Measurements from ENCODE around the gene GDF5.

DNA sequence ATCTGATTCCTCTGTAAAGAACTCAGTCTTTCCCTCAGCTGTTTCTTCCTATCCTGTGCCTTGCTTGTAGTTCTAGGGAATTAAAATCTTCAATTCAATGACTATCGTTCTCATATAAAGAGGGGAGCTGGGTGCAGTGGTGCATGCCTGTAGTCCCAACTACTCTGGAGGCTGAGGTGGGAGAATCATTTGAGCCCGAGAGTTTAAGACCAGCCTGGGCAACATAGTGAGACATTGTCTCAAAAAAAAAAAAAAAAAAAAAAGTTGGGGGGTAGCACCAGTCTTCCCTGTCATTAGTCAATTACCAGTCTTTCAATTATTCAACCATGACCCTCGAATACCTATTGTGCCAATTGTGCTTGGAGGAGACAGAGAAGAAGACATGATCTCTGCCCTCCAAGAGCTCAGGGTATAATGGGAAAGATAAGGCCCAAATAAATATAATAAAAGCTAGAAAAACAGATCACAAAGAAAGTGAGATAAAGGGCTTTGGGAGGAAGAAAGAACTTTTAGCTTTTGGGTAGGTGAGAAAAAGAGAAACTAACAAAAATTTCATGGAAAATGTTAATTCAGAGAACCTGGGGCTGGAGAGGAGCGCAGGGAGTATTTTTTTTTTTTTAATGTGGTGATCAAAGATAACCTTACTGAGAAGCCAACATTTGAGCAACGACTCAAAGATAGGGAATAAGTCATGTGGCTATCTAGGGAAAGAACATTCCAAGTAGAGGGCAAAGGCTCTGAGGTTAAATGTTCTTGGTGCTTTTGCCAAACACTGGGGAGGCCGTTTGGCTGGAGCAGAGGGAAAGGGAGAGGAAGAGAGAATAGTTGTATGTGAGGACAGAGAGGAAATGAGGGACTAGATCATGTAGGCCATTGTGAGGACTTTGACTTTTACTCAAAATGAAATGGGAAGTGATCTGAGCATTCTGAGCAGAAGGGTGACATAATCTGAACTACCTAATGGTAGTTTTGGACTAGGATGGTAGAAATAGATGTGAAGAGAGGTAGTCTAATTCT lies 27.5 kb downstream of the ACSS2 start:
- PRO-cap = no peak

GRCh38 chr20:34954836-34955234 lies 771 bp downstream of the GSS start:
- PRO-cap = bidirectional peak, plus-strand start at chr20:34955127, minus-strand start at chr20:34955019

- PRO-cap = no peak
Observed at GRCh38 chr20:34980650-34981477, 25.2 kb downstream of the MYH7B start.

DNA sequence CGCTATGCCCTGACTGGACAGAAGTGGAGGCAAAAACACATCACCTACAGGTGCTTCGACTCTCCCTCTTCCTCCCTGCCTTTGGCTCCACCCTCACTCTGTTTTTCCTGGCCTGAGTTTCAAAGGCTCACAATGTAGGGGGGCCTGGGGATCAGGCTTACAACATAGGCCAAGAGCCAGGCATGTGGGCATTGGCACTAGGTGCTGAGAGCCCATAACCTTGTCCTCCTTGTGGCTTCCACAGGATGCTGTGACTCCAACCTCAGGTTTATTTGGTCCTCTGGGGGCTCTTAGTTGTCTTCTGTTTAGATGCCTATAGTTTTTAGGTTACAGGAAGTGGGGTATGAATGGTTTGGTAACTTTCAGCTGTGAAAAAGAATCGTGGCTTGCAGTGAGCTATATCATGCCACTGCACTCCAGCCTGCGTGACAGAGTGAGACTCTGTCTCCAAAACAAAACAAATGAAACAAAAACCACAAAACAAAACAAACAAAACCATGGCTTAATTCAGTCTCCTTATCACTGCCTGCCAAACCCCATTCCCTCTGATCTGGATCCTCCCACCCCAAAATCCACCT lies 25.6 kb downstream of the MMP24 start:
- PRO-cap = no peak

DNA sequence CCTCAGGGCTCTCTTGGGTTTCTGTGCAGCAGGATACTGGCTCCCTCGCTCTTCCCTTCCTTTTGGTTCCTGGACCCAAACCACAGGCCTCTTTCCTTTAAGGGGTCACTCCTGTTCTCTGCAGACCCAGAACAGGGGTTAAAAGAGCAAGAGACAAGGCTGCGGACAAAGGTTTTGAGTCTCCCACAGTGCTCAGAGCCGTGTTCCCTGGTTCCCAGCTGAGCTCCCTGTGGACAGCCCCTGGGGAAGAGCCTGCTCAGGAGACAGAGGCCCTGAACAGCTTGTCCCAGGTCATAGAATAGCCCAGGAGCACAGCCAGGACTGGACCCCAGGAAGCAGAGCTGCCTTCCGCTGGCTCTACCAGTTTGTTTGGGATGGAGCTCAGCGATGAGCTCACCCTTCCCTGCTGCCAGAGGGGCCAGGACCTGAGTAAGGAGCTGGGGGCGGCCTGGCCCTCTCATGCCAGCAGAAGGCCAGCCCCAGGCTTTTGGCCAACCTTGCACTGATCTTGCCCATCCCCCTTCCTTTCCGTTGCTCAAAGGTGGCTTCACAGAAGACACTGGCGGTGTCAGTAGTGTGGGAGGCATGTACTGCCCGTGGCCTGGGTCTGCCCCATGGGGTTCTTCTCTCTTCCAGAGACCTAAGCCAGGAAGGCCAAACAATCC lies 17.6 kb downstream of the MMP24OS start:
- PRO-cap = no peak

DNA sequence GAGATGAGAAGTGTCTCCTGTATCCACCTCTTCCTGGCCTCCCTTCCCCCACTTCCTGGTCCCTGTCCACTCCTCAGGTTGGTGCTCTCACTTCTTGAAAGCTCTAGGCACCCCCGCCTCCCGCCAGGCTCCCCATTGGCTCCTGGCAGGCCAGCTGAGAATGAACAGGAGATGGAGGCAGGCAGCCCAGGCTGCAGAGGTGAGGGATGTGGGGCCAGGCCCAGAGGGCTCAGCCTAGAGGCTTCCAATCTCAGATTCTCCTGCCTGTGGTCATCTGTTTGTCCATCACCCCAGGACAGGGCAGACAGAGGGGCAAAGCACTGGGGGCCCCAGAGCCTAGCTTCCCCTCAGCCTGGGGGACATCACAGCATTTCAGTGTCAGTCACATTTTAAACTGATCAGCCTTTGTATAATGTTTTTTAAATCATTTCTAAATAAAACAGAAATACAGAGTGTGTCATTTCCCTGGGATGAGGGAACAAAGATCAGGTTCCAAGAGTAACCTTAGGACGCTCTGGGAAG lies 1.3 kb downstream of the MMP24OS start:
- PRO-cap = no peak

GRCh38 chr20:35326950-35327675 lies 34.9 kb upstream of the FAM83C start:
- PRO-cap = no peak

DNA sequence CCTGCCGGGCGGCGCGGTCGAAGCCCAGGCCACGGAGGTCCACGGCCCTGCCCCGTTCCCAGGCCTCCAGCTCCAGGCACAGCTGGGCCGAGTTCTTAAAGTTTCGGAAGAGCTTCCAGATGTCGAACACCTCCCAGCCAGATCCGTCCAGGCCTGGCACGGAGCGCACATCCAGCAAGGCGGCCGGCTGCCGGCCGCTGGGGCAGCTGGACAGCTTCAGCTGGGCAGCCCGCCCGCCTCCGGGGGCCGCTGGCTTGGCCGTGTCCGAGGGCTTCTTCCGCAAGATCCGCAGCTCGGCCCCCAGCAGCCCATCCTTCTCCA lies 3.7 kb downstream of the GDF5 start:
- PRO-cap = bidirectional peak, plus-strand start outside the sequence, minus-strand start at position 172 of the sequence

GRCh38 chr20:35437983-35438417 lies at the start of gene GDF5:
GDF5 (minus strand) TSS chr20:35438228.
- PRO-cap = unidirectional peak, minus-strand start at chr20:35438228

GRCh38 chr20:35497688-35498413 lies 31.6 kb downstream of the C20orf173 start:
- PRO-cap = no peak

GRCh38 chr20:35502919-35503536 lies 26.4 kb downstream of the C20orf173 start:
- PRO-cap = no peak

DNA sequence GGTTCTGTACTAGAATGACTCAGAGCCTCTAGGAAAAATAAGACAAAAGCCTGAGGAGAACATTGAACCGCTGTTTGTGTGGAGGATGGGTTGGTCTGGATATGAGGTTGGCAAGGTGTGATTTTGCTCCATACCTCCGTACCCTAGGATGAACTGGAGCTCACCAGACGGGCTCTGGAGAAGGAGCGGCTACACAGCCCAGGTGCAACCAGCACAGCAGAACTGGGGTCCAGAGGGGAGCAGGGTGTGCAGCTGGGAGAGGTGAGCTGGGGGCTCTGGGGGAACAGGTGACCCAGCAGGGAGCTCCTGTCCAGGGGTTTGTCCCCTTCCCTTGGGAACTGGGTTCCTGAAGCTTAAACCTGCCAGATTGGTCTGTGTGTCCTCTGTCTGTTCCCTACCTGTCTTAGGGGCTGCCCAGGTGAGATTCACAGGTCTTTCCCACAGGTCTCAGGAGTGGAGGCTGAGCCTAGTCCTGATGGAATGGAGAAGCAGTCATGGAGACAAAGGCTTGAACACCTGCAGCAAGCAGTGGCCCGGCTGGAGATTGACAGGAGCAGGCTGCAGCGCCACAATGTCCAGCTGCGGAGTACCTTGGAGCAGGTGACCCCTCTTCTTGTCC lies 21.8 kb downstream of the C20orf173 start:
- PRO-cap = no peak

DNA sequence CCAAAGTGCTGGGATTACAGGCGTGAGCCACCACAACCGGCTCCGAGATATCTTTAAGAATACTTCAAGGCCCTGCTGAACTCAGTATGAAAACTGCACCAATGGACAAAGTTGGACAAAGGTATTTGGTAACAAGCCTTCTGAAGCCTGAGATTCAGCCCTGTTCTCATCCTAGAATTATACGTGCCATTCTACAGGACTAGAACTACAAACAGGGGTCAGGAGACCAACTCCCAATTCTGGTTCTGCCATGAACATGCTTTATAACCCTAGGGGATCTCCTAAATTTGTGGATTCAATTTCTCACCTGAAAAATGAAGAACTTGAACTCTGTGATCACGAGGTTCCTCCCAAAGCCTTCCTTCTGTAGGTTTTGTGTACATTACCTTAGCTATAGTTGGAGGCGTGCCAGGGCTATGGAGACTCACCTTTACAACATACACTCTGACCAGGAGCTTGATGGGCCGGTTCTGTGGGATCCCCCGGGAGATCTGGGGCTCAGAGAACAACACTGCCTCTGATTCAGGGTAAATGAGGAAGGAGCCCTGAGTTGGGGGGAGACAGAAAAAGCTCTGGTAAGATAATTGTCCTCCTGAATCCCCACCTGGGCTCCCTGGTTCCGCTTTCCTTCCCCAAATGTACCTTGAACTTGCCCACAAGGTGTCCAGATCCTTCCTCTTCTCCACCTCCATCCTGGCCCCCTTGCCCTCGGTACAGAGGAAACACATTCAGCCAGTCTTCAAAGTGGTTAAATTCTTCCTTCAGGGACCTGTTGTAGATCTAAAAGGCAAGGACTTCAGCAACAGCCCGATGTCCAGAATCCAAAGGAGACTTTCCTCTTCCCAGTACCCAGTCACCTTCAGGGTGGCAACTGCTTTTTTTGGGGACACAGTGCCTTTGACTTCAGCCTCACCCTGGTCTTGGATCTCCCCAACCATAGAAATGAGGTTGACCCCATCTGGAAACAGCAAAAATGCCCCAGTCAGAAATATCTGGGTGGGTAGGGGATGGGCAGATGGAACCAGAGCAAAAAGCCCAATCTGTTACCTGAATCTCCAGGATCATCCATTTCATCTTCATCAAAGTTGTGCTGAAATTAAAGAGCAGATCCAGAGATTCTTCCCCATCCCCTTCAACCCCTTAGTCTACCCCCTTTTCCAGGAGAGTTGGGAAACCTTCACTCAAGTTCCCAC lies 34.3 kb downstream of the ERGIC3 start:
- PRO-cap = no peak

DNA sequence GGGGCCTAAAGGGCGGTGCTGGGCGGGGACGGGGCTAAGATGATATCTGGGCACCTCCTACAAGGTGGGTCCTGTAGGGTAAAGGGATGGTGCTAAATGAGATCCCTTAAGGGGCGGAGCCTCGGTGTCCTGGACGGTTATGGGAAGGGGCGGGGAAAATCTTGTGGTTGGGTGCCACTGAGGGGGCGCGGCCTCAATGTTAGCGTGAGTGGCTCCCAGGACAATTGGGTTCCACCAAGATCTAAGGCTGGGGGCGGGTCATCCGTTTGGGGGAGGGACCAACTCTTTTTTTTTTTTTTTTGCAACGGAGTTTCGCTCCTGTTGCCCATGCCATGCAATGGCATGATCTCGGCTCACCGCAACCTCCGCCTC lies 706 bp downstream of the SPAG4 start:
- PRO-cap = bidirectional peak, plus-strand start at position 309 of the sequence, minus-strand start outside the sequence

- PRO-cap = bidirectional peak, plus-strand start at chr20:35699858, minus-strand start at chr20:35699753
Observed at GRCh38 chr20:35699711-35700297, 599 bp downstream of the ROMO1 start.

GRCh38 chr20:35702533-35703198 lies 3.5 kb downstream of the ROMO1 start:
- PRO-cap = unidirectional peak, minus-strand start at chr20:35702814

DNA sequence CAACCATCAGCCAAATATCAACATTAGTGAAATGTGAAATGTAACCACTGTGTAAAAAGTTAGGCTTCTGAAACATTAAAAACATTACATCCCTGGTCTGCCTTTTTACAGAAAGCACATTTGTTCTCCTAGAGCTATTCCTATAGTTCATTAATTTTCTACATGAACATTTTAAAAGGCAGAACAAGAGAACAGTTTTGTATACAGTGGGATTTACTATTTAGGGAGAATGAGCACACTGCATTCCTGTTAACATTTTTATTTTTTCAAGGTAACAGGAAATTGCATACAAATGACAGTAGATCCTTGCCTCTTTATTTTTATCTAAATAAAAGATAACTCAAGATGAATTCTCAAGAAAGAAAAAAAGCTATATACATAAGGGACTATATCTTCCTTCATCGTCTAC lies 4.9 kb downstream of the ROMO1 start:
- PRO-cap = no peak

GRCh38 chr20:35713227-35714063 lies 14.2 kb downstream of the ROMO1 start:
- PRO-cap = no peak

- PRO-cap = no peak
Observed at GRCh38 chr20:35714172-35714553, 15.0 kb downstream of the ROMO1 start.

GRCh38 chr20:35719580-35720525 lies 20.6 kb downstream of the ROMO1 start:
- PRO-cap = no peak

Data from sciatic nerve (tissue), 1 donor.